Left colon (tissue), 1 donor: ENCODE measurements around a stretch of chr22.

DNA sequence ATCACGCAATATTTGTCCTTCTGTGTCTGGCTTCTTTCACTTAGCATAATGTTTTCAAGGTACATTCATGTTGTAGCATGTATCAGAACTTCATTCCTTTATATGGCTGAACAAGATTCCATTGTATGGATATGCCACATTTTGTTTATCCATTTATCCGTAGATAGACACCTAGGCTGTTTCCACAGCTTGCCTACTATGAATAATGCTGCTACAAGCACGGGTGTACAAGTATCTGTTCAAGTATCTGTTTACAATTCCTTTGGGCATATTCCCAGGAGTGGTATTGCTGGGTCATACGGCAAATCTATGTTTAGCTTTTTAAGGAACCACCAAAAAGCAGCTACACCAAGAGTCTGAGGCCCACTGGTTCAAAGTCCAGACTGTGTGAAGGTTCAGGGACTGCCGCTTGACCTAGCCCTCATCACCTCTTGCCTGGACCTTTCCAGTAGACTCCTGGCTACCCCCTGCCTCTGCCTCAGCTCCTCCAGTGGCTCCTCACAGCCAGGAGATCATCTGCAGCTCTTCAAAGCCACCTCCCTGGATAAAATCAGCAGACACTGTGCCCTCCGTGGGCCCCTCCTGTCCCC, 160.5 kb downstream of the MN1 start:
- PRO-cap = no peak

DNA sequence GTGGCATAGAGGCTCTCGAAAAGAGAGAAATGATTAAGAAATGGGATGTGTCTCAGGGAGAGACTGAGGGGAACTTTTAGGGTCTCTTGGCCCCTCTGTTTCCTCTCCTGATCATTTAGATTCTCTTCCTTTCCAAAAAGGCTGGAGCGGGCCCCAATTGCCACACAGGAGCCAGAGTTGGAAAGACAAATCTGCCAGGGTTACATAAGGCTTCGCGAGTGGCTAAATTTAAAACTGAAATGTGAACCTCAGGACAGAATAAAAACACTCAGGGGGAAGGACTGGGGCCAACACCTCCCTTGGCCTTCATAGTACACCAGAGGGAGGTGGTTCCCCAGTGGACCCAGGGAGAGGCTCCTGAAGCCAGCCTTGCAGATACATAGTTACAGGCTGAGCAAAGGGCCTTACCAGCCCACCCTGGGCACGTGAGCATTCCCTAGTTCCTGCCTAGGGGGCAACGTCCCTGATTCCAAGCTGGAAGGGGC, 150.1 kb downstream of the MN1 start:
- PRO-cap = no peak

- PRO-cap = no peak
Measured at GRCh38 chr22:27654180-27655120, 147.1 kb downstream of the MN1 start.

DNA sequence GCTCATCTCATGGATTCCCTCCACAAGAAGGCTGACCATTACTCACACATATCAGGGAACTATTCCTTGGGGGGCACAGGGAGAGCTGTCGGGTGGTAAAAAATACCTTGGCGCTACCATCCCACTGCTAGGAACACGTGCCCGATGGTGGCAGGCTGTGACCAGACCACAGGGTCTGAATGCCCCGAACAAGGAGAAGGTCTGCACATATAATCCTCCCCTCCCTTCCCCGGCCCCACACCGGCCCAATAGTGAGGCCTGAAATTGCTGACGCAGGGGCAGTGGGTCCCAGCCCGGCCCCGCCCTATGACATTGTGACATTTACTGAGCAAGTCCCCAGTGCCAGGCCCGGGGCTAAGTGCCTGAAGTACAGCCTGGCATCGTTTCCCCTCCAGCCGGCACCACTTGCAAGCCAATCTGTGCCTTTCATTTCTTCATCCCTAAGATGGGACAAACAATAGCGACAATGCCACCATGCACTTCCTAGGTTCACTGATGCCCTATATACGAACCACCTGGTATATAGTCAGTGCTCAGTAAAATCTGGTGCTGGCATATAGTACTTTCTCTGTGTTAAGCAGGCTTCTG, 19.4 kb downstream of the MN1 start:
- PRO-cap = no peak

GRCh38 chr22:27809839-27810381, 8.4 kb upstream of the MN1 start:
- PRO-cap = no peak

DNA sequence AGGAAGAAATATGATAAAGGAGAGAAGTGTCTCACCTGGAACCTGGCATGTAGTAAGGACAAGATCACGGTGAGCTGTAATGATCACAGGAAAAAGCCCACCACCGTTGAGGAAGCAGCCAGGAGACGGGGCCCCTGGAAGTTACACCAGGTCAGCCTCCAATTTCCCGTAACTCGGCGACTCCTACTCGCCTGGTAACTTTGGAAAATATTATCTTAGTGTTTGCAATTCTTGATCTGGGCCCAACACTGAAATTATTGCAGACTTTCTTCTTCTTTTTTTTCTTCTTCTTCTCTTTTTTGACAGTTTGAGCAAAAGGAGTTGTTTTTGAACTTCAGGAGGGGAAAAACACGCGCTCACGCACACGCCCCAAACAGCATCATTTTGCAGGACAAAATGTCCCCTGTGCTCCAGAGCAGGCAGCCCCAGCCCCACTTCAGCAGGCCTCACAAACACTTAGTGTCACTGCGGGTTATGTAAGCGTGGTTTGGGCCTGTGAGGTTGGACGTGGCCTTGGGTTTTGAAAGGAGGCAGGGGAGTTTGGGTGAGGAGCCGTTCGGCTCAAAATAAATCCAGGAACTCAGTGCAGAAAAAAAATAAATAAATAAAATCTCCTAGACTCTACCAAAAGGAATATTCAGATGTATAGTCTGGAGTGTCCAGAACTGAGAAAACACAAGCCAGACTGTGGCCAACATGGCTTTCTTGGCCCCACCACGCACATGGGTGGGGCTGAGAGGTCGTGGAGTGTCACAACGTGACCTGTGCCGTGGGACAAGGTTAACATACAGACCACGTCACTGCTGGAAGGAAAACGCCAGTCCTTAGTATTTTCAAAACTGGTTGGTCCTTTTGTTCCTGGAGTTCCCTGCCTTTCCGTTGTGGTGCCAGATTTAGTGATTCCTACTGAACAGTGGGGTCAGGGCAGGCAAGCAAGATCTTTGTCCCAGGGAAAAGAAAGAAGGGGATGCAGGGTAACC, 26.3 kb upstream of the MN1 start:
- PRO-cap = no peak

DNA sequence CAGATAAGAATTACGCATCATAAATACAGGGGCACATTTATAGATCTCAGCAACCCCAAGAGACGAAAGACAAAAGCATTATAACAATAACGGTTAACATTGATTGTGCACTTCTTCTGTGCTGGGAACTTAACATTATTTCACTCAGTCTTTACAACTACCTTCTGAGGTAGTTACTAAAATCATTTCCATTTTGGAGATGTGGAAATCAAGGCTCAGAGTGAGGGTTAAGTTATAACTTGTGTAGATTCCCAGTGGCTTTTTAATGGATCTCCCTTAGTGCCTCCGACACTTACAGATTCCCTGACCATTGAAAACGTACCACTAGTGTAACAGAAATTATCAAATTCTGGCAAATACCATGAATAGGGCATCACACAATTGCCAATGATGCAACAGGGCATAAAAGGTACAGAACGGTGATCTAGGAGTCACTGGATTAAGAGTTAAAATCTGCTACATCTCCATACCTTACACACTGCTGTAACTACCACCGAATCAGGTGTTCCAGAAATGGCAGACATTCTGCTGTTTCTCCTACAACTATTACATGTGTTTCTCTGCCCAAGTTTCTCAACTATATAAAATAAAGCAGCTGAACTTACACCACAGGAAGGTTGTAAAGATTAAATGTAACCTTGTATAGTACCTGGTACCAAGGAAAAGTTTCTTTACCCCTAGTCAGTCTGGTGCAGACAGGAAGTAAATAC, 49.3 kb downstream of the PITPNB start:
- PRO-cap = no peak

DNA sequence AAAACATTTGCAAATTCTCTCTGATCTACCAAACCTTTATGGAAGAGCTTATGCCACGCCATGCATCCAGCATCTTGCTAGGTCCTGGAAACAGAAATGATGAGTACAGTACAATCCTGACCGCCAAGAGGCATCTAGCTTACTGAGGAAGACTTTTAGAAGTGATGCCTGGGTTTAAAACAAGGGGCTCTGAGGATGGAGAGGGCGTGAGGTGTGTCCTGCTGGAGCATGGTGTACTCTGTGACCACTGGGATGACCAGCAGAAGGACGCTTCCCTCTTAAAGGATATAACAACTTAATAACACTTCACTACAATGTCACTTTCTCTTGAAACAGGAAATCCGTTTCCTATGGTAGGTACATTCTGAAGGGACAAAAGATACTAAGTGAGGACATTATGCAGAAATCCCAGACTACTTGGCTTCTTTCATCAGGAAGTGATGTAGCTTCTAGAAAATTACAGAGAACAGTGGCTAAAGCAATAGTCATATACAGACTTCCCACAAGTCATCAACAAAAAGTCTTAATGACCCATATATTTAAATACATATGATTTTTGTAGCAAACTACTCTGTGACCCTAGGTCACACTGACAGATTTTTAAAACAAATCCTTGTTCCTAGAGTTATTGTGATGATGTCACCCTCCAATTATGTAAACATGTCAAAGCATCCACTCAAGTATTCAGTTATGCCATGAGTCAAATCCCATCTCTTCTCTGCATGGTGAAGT, 33.1 kb downstream of the PITPNB start:
- PRO-cap = no peak

GRCh38 chr22:27912884-27913576, 6.0 kb downstream of the PITPNB start:
- PRO-cap = no peak

DNA sequence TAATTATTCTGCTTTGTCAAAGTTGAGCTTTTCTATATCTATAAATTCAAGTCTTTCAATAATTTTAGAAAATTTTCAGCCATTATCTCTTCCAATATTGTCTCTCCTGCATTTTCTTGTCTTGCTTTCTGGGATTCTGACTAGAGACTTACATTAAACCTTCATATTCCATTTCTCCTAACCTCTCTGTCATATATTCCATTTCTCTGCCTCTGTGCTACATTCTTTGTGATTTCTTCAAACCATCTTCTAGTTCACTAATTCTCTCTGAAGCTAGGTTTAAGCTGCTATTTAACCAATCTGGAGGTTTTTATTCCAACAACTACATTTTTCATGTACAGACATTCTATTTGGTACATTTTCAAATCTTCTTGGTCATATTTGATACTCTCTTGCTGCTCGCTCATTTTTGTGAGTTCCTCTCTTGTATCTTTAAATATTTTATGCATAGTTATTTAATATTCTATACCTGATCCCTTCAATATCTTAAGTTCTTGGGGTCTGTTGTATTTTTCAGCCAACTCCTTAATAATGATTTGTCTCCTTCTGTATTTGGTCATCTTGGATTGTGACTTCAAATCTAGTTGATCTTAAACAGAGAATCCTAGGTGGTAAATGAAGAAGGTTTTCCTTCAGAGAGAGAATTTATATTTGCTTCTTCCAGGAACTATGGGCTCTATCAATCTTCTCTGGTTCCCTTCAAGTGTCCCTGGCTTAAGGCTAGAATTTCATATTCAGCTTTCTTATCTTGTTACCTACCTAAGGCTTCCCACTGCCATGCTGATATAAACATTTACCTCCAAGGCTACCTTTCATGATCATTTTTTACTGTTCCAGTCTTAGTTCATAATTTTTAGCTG, 122.3 kb downstream of the TTC28 start:
- PRO-cap = no peak

DNA sequence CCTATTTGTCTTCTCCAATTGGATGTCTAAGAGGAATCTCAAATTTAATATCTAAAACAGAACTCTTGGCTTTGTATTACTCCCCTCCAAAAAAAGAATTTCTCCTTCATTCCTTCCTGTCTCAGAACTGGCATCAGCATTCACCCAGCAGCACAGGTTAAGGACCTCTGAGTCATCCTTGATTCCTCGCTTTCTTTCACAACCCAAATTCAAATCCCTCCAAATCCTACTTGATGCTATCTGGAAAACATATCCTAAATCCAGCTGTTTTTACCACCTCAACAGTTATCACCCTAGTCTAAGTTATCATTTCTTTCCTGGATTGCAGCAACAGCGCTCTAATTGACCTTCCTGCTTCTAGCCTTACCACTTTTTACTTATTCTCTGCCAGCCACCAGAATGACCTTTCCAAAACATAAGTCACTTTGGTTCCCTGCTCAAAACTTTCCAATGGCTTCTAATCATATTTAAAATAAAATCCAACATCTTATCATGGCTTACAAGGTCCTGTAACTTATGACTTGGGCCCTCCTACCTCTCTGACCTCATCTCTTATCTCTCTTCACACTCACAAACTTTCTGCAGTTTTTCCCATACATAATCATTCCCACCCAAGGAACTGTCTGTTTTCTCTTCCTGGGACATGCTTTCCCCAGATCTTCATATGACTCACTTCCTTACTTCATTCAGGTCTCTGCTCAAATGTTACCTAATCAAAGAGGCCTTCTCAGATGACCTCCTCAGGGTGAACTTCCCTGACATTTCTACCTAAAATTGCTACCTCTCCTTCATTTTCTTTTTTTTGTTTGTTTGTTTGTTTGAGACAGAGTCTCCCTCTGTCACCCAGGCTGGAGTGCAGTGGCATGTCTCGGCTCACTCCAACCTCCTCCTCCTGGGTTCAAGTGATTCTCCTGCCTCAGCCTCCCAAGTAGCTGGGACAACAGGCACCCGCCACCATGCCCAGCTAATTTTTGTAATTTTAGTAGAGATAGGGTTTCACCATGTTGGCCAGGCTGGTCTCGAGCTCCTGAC, 119.4 kb downstream of the TTC28 start:
- PRO-cap = no peak

GRCh38 chr22:28798925-28799740, 26.6 kb downstream of the CCDC117 start:
- PRO-cap = bidirectional peak, plus-strand start at chr22:28799623, minus-strand start at chr22:28799502

DNA sequence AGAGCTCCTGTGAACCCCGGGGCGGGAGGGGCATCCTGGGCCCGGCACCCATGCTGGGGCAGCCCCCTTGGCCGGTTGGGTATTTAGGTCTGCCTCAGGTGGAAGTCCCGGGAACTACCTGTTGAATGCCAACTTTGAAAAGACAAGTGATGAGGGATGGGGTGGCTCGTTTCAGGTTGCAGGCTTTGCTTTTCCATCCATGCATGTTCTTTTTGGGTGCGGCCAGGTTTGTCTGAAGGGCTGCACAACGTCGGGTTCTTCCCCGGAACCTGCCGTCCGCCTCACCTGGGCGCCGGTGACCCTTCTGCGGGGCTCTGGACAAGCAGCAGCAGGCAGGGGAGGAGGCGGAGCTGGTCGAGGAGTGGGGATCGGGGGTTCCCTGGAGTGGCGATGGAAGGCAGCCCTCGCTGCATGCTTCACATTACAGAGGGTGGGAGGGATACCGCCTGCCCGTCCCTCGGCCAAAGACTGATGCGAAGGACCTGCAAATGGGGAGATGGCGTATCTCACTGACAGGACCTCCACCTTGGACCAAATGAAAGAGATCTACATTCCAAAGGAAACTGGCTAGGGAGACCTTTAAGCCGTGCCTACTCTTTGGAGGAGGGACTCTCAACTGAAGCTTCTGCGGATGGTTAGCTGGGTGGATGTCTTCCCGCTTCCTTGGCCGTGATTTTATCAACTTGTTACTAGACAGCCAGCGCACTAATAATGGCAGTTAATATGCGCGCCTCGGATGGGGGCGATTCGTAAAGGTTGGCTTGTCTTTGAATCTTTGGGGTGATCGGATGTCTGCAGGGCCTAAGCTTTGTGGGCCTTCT, 1.1 kb downstream of the ZNRF3 start:
- PRO-cap = no peak

GRCh38 chr22:29112776-29113243, 40.0 kb downstream of the KREMEN1 start:
- PRO-cap = no peak

DNA sequence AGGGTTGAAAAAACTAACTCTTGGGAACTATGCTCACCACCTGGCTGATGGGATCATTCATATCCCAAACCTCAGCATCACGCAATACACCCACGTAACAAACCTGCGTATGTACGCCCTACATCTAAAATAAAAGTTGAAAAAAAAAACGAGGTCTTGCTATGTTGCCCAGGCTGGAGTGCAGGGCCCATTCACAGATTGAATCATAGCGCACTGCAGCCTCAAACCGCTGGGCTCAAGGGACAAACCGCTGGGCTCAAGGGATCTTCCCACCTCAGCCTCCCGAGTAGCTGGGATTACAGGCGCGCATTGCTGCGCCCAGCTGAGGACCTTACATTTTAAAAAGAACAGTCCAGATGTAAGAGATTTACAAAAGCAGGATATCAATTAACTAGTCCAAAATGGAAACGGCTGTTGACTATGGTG, 41.9 kb upstream of the EMID1 start:
- PRO-cap = no peak

DNA sequence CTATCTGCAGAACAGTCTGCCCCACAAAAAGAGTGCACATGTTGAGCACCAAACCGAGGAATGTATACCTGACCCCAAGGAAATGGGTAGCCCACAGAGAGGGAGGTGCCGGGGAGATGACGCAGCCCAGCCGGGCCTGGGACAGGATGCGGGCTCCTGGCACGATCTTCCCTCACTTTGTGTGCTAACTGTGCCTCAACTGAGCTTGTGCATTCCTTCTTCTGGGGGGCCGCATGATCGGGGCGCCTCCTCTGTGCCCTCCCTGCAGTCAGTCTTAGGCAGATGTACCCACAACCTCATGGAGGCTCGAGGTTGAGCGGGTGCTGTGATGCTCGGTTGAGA, 2.3 kb downstream of the GAS2L1 start:
- PRO-cap = unidirectional peak, minus-strand start at position 62 of the sequence

- PRO-cap = no peak
Measured at GRCh38 chr22:29574775-29575536, 6.0 kb downstream of the NIPSNAP1 start.

GRCh38 chr22:29603013-29603450, 401 bp upstream of the NF2 start:
- PRO-cap = bidirectional peak, plus-strand start at chr22:29603577, minus-strand start at chr22:29603285

DNA sequence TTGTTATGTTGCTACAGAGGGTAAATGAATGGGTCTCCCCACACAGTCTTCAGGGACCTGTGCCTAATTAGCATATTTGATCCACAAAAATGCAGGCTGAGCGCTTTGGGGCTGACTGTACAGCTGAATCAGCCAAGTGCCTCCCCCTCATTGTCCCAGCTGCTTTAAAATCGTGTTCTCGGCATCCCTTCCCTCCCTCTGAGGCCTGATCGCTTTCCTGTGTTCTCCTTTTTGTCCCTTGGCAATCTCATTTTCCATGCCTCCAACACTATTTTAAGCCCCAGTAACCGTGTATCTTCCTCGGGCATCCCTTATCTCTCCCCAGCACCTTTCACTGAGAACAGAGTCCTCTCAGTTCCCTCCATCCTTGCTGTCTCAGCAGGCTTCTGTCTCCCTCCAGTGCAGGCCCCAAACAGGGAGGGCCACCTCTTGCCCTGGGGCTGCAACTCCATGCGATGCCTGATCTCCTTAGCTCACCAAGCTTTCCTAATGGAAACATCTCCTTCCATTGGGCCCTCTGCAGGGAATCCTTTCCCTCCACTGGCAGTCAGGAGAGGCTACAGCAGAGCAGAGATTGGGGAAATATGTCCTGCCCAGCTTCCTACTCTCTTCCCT, 13.7 kb downstream of the UQCR10 start:
- PRO-cap = no peak

DNA sequence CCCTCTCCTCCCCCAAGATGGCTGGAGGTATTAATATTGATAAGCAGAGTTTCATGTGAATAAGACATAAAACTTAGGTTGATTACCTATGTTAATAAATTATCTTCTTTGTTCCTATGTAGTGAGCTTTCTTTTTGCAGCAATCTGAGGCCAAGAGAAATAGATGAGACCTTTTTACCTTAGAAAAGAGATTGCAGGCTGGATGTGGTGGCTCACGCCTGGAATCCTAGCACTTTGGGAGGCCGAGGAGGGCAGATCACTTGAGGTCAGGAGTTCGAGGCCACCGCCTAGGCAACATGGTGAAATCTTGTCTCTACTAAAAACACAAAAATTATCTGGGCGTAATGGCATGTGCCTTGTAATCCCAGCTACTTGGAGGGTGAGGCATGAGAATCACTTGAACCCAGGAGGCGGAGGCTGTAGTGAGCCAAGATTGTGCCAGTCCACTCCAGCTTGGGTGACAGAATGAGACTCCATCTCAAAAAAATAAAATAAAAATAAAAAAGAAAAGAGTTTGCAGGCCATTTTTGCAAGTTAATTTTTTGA, 19.8 kb downstream of the MTMR3 start:
- PRO-cap = no peak